ENCODE data around the genes PRR20B and PCDH9.

DNA sequence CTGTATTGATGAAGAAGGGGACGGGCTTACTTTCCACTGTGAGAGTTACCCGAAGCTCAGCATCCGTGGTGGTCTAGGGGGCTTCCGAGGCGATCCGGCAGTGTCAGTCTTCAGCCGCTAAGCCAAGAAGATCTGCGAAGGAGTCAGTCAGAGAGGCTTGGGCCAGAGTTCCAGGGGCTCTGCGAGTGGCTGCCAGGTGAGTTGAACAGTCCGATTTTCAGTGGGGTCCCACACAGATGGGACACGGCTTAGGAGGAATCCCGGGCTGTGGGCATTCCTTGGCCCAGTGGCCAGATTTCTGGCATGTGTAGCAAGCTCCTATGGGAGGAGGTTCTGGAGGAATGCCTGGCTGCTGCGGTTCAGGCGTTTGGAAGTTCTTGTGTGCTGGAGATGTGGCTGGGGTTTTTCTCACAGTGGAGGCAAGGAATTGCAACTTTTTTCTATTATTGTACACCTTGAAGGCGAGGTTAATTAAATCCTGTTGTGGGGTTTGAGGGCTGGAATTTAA lies 1482.5 kb upstream of the PRR20A start:
- RRBS: no CpG with 5 or more reads among the region's 15 CpGs

- RRBS: no CpG with 5 or more reads among the region's 3 CpGs
These were observed 1261.0 kb upstream of the PRR20A start for GRCh38 chr13:55879718-55880179.

DNA sequence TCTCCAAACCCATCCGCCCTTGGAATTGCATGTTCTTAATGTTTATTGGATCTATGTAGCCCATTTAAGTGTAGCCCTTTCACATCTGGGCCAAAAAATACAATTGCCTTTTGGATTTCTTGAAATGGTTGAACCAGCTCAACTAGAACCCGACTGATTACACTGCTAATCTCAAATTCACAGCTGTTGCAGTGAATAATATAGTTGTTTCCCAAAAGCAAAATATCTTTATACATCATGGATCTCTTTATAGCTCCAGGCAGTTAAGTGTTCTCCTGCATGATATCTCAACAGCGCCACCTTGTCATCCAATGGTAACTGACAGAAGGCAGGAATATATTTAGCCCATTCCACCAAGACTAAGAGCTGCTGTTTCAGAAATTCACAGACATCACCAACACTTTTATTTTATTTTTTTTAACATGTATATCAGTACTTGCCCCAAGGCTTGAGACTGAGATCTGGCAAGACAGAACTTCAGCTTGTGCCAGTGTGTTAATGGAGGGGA lies 1141.0 kb upstream of the PRR20A start:
- RRBS: no CpG with 5 or more reads among the region's 3 CpGs

DNA sequence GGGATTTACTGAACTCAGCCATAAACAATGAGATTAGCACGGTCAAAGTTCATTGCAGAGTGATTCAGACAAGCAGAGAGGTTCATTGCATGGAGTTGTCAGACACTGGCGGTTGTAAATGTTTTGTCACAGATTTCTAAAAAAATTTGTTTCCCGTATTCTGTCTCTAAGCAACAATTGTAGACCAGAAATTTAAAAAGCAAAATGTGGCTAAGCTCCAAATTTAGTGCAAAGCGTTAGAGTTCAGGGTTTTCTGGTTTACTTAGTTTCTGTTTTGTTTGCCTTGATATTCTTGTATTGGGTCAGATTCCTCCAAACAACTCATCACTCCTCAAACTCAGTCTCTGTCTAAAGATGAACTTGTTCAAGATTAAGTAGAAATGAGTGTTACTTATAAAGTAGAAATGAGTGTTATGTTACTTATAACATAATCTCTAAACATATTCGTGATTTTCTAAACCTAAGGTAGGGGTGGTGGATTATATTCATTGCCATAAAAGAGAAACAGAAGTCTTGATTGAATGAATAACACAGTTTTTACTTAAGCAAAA lies 94.4 kb upstream of the PRR20A start:
- RRBS: no CpG with 5 or more reads among the region's 5 CpGs

- RRBS: no CpG with 5 or more reads among the region's 22 CpGs
These were observed at the start of gene PRR20B for GRCh38 chr13:57147219-57147628. TSS of gene PRR20B (plus strand) at chr13:57147488.

DNA sequence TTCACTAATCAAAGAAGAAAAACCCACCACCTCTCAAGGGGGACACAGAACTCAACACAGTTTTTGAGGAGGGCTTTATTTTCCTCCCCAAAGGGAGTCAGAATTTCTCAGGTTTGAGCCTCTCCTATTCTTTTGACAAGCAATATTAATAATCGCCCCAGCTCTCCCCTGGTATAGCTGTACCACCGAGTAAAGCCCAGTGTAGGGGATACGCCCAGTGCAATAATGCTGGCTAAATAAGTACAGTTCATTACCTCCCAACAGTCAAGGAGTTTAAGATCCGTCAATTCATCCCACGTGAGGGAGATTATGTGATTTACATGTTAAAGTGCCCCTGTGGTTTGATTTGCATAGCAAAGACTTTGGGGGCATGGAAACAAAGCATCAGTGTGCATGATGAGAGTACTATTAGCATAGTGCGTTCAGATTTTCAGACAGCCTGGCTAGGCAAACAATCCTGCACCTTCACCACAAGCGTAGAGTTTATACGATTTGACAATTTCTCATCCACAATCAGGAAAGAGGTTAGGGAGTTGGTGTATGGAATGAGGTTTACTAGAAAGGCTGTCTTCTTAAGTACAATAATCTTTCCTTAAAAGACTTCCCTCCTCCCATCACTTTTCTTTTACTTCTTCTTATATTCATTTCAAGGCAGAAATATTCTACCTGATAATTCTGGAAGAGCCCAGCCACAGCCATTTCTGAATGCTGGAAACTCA lies 754.0 kb downstream of the DIAPH3 start:
- RRBS: no CpG with 5 or more reads among the region's 8 CpGs

GRCh38 chr13:59497590-59498234 lies 666.0 kb downstream of the DIAPH3 start:
- RRBS: no CpG with 5 or more reads among the region's 3 CpGs

GRCh38 chr13:60583116-60584132 lies 186.4 kb downstream of the TDRD3 start:
- RRBS: no CpG with 5 or more reads among the region's 12 CpGs

GRCh38 chr13:65830894-65831268 lies 1399.3 kb downstream of the PCDH9 start:
- RRBS: no CpG with 5 or more reads among the region's 2 CpGs

DNA sequence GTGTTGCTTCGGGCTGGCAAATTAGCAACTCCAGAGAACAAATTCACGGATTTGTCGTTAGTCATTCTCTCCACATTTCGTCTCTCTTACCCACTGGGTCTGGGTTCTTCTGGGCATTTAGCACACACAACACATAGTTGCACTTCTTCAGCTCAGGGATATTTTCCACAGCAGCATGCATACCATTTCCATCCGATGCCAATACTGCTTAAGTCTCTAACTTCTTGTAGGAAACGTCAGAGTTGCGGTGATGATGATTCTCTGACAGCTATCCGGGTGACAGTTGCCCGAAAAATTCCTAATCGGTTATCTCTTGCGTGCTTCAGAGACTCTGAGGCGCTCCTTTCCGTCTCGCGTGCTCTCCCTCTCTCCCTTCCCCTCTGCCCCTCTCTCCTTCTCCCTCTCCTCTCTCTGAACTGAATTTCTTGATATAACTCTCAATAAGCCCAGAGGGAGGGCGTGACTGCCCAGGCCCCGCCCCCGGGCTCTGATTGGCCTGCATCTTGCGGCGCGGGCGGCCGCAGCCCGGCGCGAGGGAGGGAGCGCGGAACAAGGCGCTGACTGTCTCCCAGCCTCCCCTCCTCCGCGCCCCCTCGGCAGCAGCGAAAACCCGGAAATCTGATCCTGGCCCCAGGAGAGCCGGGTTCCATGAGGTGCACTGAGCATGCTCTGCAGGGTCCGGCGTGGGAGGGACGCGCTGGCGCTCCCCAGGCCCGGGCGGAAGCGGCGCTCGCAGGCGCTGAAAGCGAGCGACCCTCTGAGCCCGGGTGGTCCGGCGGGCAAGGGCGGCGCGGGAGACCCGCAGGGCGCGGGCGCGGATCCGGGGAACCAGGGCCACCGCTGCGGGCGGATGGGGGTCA lies at the start of gene PCDH9:
Gene PCDH9, minus strand, starts transcription at position 418 of the 860 bp plus-strand sequence.
- RRBS: 2% methylated on average over 38 of the region's 63 CpGs

GRCh38 chr13:69959269-69959468 lies 149.1 kb downstream of the KLHL1 start:
- RRBS: no CpG with 5 or more reads among the region's 1 CpG

DNA sequence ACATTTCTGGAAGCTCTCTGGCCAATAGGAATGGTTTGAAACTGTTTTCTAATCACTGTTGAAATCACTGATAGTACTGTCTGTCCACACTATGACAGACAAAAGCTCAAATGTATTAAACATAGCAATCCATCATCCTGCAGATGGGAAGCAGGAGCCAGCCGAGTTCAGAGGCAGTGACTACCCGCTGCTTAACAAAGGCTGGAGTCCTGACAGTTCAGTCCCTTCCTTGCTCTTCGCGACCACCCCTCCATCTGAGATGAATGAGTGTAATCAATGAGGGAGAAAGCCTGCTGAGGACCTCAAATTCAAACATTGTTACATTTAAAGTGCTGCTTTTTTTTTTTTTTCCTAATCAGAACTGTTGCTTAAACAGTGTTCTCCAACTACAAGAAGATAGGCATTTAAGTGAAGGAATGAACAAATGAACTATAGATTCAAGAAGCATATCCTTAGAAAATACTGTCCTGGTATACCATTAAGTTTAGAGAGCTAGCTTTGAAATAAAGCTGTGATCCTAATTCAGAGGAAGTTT lies 14.9 kb downstream of the DACH1 start:
- RRBS: no CpG with 5 or more reads among the region's 4 CpGs

DNA sequence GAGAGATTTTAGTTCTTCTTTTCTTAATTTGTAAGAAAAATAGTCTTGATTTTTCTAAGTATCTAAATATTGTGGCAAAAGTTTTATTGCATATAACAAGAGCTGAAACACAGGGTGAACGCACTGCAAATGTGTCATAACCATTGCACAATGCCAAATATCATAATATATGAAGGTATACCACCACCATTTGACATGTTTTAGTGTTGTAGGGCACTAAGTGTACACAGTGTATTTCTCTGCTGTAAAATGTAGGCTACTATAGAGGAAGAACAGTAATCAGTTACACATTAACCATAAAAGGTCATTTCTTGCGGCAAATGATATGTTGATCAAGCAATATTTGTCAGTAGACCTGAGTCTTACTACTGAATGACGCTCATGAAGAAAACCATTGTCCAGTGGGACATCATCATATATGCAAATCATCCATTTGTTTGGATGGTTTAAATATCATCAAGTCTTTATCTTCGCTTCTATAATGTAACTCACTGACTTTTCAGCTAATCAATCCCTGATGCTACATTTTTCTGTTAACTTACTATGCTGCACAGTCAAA lies 18.3 kb upstream of the KLF5 start:
- RRBS: no CpG with 5 or more reads among the region's 4 CpGs

DNA sequence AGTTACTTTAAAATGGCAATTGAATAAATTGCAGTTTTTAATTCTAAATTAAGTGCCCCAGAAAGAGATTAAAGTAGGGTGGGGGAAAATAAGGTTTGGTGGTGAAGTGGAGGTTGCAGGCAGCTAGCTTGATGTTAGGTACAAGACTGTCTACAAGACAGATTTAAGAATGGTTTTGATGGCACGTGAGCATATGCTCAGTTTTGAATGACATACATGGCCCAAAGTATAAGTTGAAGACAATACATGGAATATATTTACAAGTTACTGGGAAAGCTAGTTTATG lies 4.2 kb downstream of the KLF5 start:
- RRBS: no CpG with 5 or more reads among the region's 1 CpG

- RRBS: no CpG with 5 or more reads among the region's 3 CpGs
These were observed 364.2 kb downstream of the KLF5 start for GRCh38 chr13:73422857-73423487.

- RRBS: no CpG with 5 or more reads among the region's 3 CpGs
These were observed 861.8 kb downstream of the KLF5 start for GRCh38 chr13:73920474-73921168.

DNA sequence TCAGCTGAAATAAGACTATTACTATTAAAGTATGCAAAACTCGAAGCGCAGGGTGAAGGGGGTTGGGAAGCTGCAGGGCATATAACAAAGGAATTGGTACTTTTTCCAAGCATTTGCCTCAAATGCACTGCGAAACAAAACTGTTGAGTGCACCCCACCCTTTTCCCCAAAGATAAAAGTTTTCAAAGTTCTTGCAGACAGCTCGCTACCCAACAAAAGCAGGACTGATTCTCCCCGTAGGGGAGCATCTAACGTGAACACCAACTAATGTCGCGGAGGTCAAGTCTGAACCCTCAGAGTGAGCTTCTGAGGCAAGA lies 1073.8 kb downstream of the KLF5 start:
- RRBS: no CpG with 5 or more reads among the region's 8 CpGs

GRCh38 chr13:74133681-74134669 lies 1075.2 kb downstream of the KLF5 start:
- RRBS: 2% methylated on average over 18 of the region's 76 CpGs

GRCh38 chr13:74289974-74290988 lies 1191.7 kb downstream of the TBC1D4 start:
- RRBS: no CpG with 5 or more reads among the region's 12 CpGs

DNA sequence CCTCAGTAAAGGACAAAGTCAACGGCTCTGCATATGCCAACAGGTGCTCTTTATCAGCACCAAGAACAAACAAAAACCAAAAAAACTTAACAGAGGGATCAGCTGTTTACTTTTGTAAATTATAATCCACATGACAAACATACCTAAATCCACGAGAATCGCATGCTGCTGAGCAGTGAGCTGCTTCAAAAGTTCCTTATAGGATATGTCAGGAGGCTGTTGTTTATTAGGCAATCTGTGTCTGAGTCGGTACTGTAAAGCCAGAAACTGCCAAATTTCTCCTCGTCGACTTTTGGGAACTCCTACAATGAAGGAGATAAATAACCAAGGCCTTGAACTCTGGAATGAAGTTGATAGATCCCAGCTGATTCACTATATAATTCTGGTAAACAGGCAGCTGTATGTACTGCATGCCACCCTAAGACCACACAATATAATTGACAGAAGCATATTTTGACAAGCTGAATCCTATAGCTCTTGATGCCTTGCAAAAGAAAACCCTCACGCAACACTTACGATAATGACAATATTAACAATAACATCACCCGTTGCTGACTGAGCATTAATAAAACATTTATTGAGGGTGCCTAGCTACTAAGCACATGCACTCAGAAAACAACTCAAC lies 179.8 kb downstream of the TBC1D4 start:
- RRBS: no CpG with 5 or more reads among the region's 9 CpGs